ENCODE data around the genes SLC7A14, SLC2A2 and TNIK.

GRCh38 chr3:170423136-170423816 lies 4.6 kb downstream of the CLDN11 start:
- PRO-cap, 2 experiments = no peak in any of the 2 experiments

DNA sequence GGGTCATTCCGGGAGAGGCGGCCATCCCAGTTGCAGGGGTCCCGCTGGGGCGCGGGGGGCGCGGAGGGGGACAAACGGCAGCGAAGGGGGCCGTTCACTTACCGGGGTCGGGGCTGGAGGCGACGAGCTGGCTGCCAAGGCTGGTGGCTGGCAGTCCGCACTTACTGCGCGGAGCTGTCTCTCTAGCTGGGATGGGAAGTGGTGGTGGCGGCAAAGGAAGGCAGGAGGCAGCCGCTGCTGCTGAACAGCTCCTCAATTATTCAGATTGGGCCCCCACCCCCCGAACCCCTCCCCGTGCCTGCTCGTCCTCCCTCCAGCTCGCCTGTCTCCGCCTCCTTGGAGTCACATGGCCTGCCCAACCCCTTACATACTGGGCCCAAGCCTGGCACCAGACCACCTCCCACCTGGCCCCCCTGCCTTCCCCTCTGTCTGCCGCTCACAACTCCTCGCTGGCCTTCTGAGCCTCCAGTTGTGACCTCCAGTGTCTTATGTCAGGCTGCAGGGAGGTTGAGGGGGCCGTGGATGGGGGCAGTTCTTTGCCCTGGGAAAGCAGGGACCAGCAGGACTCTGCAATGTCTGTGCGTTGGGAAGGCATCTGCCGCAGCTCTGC lies at the start of gene SLC7A14:
Gene SLC7A14, minus strand, starts transcription at position 267 of the 610 bp plus-strand sequence.
- PRO-cap, 2 experiments = no peak in any of the 2 experiments

GRCh38 chr3:170778615-170779027 lies 91.4 kb downstream of the RPL22L1 start:
- PRO-cap, 2 experiments = no peak in any of the 2 experiments

DNA sequence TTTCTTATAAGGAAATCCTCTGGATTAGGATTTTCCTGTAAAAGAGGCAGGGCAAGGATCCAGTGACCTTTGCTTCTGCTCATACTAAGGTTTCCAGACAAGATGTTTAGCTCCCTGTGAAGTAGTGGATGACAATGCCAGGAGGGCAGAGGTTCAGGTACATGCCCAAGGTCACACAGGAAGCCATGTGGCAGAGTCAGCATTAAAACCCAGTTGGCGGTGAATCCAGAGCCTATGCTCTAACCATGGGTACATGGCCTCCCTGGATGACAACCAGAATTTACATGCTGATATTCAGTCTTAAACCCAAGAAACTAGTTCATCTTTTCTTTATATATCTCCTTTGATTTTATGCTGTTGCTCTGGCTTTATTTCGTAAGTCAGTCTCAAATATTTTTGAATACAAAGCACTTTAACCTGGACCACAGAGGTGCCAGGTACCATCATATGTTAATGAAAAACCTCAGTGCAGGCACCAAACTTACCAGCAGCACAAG lies 27.9 kb downstream of the SLC2A2 start:
- PRO-cap, 2 experiments = no peak in any of the 2 experiments

DNA sequence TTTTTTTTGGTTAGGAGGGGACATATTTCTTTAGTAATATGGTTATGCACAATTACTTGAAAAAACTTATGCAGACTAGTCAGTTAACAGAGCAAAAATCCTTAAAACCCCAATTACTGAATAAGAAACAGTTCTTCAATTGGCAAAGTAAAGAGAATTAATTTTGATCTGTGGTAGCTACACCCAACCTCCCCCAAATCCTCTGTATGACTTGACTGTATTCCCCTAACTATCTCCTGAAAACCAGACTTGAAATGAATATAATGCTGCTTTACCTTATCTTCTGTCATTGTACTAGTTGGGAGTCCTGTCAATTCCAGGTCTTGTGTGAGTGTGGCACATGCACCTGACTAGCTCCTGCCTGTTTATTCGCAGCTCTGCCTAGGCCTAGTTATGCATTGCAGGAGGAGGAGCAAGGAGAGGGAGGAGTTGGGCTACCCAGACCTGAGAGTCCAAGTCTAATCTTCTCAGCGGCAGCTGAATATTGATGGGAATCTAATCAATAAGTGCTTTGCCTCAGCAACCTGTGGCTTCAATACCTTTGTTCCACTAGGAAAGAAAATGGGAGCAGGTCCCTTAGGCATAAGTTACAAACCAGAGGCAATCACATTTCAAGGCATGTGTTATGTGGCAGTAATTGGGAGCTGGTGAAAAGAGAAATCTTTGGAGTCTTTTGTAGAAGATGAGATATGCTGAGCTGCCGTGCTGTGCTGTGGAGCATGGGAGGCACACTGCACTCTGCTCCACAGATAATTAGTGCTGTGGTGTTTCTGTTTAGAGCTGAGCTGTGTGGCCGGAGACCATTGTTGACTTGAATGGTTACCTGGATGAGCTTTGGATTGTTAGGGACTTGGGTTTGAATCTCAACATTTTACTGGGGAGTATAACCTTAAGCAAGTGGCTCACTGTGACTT lies at the start of gene SLC2A2:
Gene SLC2A2, minus strand, starts transcription at position 340 of the 914 bp plus-strand sequence.
- PRO-cap, 2 experiments = no peak in any of the 2 experiments

GRCh38 chr3:171123521-171123734 lies 96.9 kb upstream of the SLC2A2 start:
- PRO-cap, 2 experiments = no peak in any of the 2 experiments

- PRO-cap, 2 experiments = no peak in any of the 2 experiments
Measured at GRCh38 chr3:171129539-171130110, 103.1 kb upstream of the SLC2A2 start.

DNA sequence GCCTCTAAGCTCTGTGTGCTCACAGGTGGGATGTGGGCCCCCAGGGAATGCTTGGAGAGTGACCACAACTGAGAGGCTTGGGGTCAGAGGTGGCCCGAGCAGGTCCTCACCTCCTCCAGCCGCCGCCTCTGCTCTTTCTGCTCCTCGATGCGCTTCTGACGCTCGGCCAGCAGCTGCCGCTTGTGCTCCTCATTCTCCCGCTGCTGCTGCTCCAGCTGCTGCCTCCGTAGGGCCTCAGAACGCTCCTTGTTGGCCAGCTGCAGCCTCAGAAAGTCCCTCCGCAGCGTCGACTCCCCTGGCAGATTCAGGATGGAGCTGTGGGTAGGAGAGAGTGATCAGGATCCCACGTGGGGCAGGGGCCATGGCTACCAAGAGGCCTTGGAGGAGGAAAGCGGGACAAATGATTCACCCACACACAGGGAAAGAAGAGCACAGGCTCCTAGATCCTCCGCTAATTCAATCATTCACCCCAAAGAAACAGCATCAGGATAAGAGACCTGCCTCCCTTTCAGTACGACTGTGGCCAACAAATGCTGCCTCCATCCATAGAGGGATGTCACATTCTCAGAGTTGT lies 130.9 kb upstream of the SLC2A2 start:
- PRO-cap, 2 experiments = no peak in any of the 2 experiments

- PRO-cap, 2 experiments = no peak in any of the 2 experiments
Measured at GRCh38 chr3:171295979-171296381, 164.2 kb downstream of the TNIK start.

DNA sequence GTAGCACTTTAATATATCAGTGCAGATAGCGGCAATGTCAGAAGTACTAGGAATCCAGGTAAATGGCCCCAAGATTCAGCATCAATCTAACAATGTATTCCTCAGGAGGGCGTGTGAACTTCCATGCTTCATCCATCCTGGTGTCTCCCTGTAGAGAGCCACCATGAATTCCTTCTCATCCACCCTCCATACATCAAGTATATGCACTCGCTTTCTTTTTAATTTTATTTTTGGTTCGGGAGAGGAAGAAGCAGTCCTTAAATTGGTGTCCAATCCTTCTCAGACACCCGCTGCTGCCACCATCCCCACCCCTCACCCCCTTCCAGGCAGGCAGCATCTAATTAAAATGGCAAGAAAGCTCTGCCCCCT lies 1.6 kb downstream of the TNIK start:
- PRO-cap, 2 experiments = no peak in any of the 2 experiments

DNA sequence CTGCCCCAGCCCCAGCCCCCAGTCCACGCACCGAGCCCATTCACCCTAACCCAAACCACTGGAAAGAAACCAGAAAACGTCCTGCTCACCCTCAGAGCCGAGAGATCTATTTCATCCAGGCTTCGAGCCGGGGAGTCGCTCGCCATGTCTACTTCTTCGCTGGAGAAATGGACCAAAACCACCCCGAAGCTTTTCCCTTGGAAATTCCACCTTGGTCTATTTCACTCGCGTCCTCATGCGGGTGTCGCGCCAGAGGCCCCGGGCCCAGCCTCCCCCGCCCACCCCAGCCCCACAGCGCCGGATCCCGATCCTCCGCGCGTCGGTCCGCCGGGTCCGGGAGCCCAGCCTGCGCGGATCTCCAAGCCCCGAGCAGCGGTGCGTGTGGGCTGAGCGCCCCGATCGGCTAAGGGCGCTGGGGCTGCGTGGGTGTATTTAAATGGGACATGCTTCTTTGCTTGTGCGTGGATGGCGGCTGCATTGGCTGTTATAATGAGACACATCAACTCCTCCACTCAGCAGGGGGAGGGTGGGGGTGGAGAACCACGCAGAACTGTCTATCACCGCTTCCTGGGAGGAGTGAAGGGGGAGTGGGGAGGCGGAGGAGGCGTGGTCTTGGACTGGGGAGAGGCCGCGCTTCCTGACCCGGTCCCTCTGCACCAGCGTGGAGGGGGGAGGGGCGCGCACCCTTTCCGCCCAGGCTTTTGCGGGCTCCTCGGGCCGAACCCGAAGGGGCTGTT lies at the start of gene TNIK:
Gene TNIK, minus strand, starts transcription at position 488 of the 737 bp plus-strand sequence.
- PRO-cap, 2 experiments = peak in 2 of 2 experiments; most common minus-strand start position 381 of the sequence (in 2)

DNA sequence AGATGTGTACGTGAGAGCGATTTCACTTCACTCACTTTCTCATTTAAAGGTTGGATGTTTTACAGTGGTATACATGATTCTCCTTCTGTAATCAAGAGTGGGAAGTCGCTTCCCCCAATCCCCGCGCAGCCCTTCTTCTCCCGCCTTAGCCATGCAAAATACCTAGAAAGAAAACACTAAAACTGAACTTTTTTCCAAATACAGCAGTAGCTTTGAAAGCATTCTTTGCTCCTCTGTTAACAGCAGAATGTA lies 1.1 kb upstream of the TNIK start:
- PRO-cap, 2 experiments = no peak in any of the 2 experiments

DNA sequence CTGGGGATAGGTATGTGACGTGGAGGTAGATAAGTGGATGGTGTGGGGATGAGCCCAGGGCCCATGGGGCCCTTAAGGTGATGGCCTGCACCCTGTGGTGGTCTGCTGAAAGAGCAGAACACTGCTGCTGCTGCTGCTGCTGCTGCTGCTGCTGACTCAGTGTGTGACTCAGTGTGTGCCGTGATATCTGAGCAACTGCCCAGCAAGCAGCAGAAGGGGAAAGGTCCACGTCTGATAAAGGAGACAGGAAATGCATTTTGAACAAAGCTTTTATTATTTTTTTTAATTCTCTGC lies 63.9 kb upstream of the TNIK start:
- PRO-cap, 2 experiments = no peak in any of the 2 experiments

GRCh38 chr3:171654829-171655258 lies 155.4 kb downstream of the PLD1 start:
- PRO-cap, 2 experiments = no peak in any of the 2 experiments

DNA sequence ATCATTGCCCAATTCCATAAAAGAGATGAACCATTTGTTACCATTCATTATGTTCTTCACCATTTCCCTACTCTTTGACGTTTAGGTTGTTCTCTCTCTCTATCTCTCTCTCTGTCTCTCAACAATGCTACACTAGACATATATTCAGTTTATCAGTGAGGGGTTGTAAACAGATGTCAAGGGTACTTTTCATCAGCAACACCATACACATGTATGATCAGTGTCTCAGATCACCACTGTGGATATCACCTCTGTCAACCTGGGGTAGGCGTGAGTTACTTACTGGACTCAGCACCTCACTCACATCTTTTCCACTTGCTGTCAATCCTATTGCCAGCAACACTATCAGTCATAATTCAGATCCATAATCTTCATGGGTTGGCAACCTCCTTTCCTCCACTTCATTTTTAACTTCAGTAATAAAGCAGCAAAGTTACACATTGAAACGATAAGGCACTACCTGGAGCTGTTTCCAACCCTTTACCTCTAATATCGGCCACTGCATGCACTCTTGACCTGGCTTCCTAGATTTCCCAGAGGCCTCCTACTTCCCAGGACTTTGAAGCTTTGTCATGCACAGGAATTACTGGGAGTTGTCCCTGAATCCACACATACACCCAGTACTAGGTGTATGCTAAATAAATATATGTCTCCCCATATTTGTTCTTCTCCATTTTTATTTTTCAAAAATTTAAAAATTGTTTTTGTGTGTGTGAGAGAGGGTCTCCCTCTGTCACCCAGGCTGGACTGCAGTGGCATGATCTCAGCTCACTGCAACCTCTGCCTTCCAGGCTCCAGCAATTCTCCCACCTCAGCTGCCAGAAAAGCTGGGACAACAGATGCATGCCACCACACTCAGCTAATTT lies 126.2 kb downstream of the PLD1 start:
- PRO-cap, 2 experiments = no peak in any of the 2 experiments

DNA sequence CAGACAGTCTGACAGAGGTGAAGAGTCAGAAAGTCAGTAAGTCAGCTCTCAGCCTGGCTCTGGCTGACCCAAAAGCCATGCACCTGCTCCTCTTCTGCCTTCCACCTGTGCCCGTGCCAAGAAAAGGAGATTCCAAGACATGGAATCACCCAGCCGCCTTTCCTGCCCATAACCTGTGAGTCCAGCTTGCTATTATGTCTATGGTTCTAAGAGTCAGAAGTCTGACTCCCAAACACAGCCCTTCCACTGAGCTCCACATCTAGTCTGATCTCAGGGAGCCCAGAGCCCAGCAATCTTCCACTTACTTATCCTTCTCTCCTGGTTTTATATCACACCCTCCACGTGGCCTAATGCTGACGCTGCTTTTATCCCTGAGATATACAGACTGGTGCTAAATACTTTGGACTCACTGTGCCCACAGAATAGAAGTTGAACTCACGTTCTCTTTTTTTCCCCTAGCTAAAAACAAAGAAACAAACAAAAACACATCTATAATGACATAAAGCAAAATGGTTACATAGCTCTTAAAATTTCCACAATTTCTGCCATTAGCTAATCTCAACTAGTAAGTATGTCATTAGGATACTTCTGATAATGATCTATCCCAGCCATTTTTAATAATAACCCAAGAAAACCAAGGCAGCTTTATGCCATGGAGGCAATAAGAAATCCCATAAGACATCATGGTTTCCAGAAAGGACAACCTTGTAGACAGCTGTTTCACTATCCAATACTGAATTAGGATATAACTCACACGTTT lies 65.9 kb downstream of the PLD1 start:
- PRO-cap, 2 experiments = no peak in any of the 2 experiments

- PRO-cap, 2 experiments = no peak in any of the 2 experiments
Measured at GRCh38 chr3:171765038-171765746, 45.1 kb downstream of the PLD1 start.

DNA sequence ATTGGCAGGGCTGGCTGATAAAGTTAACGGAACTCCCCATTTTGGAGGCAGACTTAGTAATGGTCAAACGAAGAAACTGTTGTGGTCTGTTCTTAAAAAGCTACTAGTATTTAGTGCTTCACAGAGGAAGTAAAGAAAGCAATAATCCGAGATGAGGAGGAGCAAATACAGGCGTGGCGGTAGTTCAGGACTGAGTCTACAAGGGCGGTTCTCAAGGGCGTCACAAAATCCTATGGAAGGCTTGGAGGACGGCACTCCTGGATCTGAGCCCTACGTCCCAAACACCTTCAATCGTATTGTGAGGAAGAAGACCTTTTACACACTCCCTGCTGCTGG lies 827 bp downstream of the PLD1 start:
- PRO-cap, 2 experiments = peak in 2 of 2 experiments; most common plus-strand start position 254 of the sequence (in 2); most common minus-strand start position 293 of the sequence (in 2)

- PRO-cap, 2 experiments = no peak in any of the 2 experiments
Measured at GRCh38 chr3:171849611-171849974, 6.4 kb downstream of the TMEM212 start.

DNA sequence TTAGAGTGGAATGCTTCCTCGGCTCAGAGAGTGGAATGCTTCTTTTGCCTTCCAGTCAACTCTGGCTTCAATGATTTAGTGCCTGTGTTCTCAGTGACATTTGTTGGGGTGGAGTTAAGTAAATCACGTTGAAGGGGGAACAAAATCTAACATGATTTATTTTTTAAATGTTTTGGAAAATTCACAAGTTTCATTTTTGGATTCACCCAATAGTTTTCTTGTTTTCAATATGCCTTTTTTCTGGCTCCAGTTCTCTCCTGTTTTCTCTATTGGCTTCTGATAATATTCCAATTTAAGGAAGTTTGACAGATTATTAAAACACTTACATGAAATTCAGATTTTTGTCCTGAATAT lies 94.6 kb upstream of the FNDC3B start:
- PRO-cap, 2 experiments = no peak in any of the 2 experiments